Frontal cortex (tissue), 2 donors: Measurements from ENCODE around the gene CCDC54.

DNA sequence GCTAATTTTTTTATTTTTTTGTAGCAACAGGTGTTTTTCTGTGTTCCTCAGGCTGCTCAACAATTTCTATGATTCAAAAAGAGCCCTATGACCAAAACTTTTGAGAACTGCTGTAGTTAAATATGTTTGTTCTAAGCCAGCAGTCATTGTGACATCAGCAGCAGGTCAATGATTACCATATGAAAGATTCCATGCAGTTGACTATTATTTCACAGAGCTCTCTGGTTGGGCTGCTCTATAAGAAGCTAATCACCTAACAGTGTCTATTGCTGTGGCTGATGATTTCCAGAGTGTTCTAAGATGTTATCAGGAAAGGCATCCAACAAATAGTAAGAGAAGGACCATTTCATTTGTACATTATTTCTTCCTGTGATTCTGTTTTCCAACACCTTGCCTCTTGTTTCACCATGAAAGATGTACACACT, at the start of gene CCDC54:
Gene CCDC54 (plus strand): TSS at position 266 of the 425 bp plus-strand sequence.
- RAMPAGE, long total RNA = no peak

DNA sequence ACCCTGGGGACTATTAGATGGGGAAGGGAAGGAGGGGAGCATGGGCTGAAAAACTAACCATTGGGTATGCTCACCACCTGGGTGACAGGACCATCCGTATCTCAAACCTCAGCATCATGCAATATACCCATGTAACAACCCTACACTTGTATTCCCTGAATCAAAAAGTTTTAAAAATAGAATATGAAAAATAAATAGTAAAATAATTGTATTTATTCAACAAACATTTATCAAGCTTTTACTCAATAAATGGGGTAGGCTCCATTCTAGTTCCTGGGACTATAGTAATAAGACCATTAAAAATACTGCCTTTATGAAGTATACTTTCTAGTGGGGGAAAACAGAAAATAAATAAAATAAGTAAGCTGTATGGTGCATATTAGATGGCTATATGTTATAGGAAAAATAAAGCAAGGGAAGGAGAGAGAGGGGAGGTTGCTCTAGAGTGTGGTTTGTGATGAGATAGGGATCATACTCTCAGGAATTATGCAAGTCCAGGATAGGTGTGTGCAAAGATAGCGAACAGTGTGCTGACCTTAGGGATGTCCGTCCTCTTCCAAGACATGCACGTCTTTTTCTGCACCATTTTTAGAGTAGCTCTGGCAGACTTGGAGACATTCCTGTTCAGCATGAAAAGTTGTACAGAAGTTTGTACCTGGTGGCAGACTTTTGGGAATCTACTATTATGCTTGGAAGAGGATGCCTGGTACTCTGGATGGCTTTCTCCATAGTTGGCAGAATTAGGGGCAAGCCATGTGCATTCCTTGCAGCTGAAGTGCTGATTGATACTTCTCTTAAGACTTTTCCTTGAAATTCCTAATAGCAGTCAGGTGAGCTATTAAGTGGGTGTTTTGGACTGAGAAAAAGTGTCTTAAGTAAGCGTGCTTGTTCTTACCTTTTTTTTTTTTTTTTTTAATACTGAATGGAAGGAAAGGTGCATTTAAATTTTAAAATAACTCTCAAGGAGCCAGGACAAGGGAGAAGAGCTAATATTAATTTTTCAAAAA, 26.5 kb downstream of the BBX start:
- RAMPAGE, long total RNA = no peak

DNA sequence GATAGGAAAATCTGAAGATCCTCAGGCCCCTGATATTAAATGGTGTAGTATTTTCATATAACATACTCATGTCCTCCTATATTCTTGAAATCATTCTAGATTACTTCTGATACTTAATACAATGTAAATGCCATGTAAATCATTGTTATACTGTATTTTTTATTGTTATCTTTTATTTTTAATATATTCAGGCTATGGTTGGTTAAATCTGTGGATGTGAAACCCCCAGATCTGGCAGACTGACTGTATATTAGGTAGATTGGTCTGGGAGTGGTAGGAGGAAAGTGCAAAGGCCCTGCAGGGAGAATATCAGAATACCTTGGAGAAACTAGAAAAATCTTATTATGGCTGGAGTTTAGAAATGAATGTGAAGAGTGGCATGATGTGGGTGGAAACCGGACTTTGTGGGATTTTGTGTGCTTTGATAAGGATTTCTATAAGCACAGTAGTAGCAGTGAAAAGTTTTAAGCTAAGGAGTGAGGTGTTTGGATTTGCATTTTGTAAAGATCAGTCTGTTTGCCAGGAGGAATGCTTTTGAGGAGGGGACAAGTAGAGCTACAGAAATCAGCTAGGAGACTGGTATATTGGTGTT, 91.9 kb downstream of the BBX start:
- RAMPAGE, long total RNA = no peak

GRCh38 chr3:108218310-108218686, 3.9 kb downstream of the IFT57 start:
- RAMPAGE, long total RNA = no peak

GRCh38 chr3:108305459-108305864, 9.1 kb downstream of the HHLA2 start:
- RAMPAGE, long total RNA = no peak

DNA sequence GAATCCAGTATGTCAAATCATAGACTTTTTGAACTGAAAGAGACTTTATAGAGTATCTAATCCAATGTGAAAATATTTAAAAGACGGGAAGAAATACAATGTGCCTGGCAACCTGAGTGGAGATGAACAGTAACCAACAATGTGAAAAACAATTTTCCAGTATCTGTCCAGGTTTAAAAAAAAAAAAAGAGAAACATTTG, 32.0 kb downstream of the MYH15 start:
- RAMPAGE, long total RNA = no peak

- RAMPAGE, long total RNA = no peak
Measured at GRCh38 chr3:108559383-108560009, 29.7 kb downstream of the CIP2A start.

DNA sequence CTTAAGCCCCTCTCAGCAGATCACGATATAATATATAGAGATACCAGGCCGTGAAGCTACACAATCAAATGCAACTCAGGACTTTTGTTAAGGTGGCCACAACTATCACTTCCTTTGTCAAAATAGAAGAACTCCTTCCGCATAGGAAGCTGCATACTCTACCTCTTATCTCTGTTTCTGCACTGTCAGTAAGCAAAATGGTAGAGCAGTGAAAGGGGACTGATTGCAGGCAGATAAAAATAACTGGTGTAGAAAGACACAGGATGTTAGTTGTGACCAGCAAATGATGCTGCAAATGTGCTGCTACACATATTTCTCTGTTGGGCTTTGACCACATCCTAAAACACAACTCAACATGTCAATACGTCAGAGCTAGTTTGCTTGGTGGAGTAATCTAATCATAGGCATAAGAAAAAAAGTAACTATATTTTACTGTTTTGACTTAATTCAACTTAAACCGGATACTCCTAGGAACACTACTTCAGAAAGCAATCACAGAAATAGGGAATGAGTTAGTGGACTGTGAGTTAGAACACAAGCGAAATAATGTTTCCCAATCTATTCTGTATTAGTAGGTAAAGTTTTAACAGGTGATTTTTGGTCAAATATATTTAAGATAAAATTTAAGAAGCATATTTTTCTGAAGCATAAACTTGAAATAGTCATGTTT, 16.2 kb upstream of the TRAT1 start:
- RAMPAGE, long total RNA = no peak

GRCh38 chr3:108826438-108826719, 3.8 kb downstream of the TRAT1 start:
- RAMPAGE, long total RNA = no peak

DNA sequence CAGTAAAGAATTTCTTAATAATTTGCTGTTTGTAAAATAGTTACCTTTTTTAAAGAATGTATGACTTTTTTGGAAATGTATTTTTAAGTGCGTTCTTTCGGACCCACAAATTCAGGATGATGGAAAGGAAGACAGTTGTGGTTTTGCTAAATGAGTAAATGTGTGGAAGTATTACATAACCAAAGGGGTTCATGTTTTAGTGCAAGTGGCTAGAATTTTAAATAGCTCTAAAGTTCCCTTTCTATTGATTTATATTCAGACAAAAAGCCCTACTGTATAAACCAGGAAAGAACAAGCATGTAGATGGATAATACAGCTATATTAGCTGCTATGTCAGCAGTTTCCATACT, 760.2 kb upstream of the NECTIN3 start:
- RAMPAGE, long total RNA = no peak

GRCh38 chr3:110344989-110345509, 726.6 kb upstream of the NECTIN3 start:
- RAMPAGE, long total RNA = no peak

GRCh38 chr3:110706525-110706926, 365.1 kb upstream of the NECTIN3 start:
- RAMPAGE, long total RNA = no peak

DNA sequence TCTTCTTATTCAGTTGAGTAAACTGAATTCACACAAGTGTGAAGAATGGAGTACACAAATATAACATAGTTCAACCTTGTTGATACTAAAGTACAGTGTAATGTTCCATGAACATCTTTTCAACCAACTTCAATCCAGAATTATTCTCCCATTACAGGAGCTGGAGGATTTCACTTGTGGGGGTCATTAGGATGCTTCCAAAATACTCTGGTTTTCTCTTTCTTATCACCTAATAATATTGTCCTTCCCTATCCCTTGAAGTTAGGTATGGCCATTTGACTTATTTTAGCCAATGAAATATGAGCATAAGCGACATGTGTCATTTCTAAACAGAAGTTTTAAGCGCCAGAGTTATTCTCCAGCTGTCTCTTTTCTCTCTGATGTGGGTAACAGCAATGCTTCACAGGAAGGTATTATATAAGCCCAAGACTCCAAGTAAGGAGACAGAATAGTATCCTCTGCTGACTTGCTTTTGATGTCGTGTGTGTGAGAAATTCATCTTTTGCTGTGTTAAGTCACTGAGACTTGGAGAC, 224.8 kb upstream of the NECTIN3 start:
- RAMPAGE, long total RNA = no peak

GRCh38 chr3:110888350-110889590, 182.8 kb upstream of the NECTIN3 start:
- RAMPAGE, long total RNA = no peak

- RAMPAGE, long total RNA = no peak
Measured at GRCh38 chr3:111019061-111019424, 52.6 kb upstream of the NECTIN3 start.

GRCh38 chr3:111547104-111548127, 5.4 kb downstream of the CD96 start:
- RAMPAGE, long total RNA = no peak

DNA sequence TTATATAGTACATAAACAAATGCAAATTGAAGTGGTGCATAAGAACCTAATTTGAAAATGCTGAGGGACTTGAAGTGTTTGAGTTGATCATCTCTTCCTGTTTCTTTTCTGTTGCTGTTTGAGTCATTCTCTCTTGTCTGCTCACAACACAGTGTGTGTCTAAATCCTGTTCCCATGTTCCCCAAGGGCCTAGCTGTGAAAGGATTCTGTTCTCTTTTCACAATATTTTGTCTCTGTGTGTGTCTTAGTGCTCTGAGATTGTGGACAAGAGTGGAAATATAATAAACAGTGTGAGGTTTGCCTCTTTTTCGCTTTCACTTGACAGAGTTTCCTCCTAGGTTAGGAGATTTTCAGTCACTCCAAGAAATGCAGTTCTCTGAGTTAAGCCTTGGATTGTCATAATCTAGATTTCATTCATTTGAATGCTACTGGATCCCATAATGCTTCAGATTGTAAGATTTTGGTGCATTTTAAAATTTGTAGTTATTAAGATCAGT, 6.2 kb downstream of the CD96 start:
- RAMPAGE, long total RNA = no peak

DNA sequence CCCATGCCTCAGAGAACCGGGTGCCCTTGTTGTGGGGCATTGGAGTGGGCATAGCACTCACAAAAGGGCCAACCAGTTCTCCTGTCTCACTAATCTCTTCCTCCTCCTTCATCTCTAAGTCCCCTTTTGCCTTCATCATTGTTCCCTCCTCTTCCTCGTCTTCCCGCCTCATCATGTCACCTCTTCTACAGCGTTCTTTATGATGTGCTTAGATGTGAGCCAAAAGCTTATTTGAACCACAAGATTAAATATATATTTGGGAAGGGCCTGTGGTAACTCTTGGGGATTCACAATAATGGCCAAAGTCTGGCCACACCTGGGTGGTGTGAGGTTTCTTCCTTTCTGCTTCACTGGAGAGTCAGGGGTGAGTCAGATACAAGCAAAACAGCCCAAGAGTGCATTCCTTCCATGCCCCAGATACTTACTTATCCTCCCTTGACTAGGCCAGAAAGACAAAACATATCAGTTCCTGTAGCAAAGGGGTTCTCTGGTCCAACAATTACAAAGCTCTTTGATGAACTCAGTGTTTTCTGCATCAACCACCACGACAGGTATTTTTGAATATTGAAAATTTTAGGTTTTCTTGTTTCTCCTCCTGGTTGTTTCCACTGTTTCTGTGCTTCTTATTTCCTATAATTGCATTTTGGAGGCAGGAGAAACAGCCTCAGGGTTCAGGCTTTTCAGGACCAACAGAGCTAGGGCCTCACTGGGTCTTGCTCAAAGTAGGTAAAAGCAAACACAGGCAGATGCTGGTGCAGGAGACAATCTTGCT, 933 bp downstream of the ZBED2 start:
- RAMPAGE, long total RNA = no peak

DNA sequence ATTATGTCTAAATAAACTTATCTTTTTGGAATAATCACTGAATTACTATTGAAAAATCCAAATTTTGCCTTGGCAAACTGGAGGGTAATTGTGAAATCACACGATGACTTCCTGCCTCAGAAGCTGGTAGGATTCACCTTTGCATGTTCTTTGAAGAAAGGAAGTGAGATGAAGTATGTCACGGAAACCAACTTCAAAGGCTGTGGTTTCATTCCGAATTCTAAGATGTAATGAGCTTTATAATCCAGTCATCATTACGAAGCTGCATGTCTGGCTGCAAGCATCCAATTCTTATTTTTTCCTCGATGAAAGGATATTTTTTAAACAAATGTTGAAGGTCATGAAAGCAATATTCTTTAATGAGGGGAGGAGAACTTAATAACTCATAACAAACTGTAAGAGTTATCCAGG, 15.1 kb upstream of the ZBED2 start:
- RAMPAGE, long total RNA = no peak

GRCh38 chr3:111610667-111611226, 15.6 kb upstream of the ZBED2 start:
- RAMPAGE, long total RNA = no peak